SEM (cell line): ENCODE results near the genes THRB and OXSM.

- PRO-cap: no peak
Measured at GRCh38 chr3:23268930-23269783, 66.0 kb downstream of the UBE2E2 start.

DNA sequence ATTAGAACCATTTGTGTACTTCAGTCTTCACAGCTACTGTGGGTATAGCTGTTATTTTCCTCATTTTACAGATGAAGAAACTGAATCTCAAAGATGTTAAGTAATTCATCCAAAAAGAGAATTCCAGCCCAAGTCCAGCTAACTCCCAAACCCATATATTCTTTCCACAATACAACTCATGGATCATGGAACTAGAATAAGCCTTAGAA lies 281.4 kb upstream of the UBE2E1 start:
- PRO-cap: no peak

- PRO-cap: no peak
Measured at GRCh38 chr3:23748868-23749219, 56.9 kb upstream of the UBE2E1 start.

GRCh38 chr3:23820638-23821578 lies 15.2 kb downstream of the UBE2E1 start:
- PRO-cap: no peak

- PRO-cap: no peak
Measured at GRCh38 chr3:23964769-23965253, 19.7 kb downstream of the NR1D2 start.

DNA sequence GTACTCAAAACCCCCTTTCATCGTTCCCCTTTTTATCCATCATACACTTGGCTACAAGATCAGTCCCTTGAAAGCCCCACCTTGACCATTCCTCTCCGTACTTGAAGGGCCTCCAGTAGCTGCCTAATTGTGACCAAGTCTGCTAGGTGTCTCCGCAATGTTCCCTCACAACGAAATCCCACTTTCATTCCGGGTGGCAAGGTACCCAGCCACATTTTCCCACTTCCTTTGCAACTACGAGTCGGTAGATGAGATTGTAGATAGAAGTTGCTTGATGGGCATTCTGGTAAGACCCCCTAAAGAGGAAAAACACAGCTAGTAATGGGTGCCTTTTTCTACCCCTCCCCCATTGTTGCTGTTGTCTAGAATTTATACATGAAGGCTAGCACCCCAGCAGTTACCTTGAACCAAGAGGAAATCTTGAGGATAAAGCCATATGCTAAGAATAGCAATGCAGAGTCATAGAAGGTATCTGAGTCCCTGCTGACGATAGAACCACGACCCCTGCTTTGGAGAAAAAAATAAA lies 162.7 kb downstream of the THRB start:
- PRO-cap: no peak

DNA sequence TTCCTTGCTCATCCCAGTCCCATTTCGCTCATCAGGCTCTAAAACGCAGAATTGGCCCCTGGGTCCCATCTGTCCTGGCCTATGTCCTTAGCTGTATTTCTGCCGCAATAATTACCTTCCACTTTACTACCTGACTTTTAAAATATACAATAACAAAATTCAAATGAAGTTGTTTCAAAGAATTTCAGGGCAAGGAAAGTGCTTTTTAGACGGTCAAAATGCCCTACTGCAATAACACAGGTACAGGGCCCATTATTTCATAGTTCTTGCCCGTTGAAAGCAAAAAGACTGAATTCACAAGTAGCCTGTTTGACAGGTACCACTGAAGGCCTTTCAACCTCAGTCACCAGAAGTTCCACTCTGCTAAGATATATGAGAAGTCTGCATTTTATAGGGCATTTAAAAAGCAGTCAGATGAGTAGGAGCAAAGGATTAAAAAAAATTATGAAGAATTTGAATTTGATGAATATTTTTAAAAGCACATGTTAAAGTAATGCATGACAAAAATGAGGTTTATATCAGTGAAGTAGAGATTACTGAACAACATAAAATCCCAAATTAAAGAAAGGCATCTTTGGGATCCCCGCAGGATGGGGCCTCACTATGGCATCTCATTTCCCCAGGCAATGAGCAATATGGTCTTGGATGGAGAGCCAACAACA lies 160.6 kb downstream of the THRB start:
- PRO-cap: no peak

- PRO-cap: no peak
Measured at GRCh38 chr3:24494193-24494559, 474 bp downstream of the THRB start.

DNA sequence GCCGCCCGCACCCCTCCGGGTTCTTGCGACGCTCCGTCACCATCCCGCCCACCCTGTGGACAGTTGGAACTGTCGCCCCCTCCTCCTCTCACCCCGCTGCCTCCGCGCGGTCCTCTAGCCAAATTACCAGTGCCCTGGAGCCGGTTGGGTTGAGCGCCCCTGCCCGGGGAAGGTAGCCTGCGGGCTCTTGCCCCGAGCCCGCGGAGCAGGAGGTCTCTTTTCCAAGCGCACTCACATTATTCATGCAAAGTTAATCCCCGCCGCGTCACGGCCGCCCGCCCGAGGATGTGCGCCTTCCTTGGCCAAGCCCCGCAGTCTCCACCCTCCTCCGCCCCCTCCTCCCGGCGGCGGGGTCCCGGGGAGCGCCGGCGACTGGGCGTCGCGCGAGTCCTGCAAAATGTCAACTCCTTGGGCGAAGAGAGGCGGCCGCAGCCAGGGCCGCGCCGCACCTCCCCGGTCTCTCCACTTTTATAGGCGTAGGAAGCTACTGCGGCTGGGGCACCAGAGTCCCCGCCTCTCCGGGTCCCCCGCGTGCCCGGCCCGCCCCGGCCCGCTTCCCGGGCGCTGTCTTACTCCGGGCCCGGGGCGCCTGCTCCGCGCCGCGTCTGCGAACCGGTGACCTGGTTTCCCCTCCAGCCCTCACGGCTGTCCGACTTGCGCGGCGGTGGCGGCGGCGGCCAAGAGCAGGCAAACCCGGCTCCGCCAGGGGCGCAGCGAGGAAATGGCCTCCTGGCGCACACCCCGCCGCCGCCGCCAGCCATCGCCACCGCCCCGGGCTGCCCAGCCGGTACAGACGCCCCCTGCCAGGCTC lies at the start of gene THRB:
TSS of gene THRB (minus strand) at position 291 of the 811 bp plus-strand sequence.
- PRO-cap: no peak

DNA sequence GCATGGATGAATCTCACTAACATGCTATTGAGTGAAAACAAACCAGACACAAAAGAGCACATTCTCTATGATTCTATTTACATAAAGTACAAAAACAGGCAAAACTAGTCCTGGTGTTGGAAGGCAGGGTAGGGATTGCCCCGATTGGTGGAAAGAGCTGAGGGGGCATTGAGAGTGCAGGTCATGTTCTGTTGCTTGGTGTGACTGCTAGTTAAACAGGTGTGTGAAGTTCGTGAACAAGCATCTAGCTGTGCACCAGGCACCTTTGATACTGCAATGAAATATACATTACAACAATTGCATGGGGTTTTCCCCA lies 26.3 kb upstream of the THRB start:
- PRO-cap: no peak

DNA sequence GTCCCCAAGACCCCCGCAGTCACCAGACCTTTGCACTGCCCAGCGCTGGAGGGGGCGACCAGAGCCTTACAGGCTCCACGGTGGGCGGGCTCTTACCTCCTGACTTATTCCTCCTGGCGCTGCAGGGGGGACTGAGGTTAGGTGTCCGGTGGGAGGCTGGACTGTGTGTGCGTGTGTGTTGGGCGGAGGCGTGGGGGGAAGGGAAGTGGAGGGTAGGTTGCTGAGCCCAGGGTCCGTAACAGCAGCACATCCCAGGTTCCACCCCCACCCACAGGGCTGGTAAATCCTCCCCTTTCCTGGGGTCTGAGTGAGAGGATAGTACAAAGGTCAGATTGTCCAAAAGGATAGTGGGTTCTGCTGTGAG lies 27.6 kb upstream of the THRB start:
- PRO-cap: no peak

- PRO-cap: no peak
Measured at GRCh38 chr3:25572342-25572860, 92.3 kb downstream of the TOP2B start.

GRCh38 chr3:25610600-25611134 lies 54.0 kb downstream of the TOP2B start:
- PRO-cap: no peak

GRCh38 chr3:25663772-25664484 lies 779 bp downstream of the TOP2B start:
- PRO-cap: bidirectional peak, plus-strand start at chr3:25664034, minus-strand start at chr3:25663906

DNA sequence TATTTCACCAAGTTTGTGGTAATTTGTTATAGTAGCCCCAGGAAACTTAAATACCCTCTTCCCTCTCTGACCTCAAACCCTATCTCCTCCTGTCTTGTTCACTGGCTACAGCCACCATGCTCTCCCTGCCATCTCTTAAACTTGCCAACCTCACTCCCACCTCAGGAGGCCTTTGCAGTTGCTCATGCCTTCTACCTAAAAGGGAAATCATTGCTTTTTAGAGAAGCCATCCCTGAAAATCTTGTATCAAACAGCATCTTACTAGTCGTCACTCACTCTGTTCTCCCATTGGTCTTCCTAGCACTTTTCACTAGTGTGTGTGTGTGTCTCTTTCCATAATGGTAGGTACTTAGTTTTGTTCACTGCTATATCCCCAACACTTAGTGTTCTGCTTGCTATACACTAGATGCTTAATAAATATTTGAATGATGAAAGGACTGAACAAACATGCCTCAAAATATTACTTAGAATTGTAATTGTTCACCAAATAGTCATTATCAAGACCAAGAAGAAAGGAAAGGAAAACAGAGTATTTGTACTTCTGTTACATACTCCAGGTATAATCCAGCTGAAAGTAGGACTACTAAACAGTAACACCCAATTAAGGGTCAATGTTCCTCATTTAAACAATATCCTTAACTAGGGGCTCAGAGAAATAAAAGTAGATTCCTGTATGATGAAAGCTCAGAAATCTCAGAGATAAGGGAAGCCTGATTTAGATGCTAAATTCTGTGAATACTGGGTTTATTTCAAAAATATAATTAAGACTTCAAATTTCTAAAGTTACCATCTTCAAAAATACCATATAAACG lies 39.8 kb downstream of the NGLY1 start:
- PRO-cap: no peak

DNA sequence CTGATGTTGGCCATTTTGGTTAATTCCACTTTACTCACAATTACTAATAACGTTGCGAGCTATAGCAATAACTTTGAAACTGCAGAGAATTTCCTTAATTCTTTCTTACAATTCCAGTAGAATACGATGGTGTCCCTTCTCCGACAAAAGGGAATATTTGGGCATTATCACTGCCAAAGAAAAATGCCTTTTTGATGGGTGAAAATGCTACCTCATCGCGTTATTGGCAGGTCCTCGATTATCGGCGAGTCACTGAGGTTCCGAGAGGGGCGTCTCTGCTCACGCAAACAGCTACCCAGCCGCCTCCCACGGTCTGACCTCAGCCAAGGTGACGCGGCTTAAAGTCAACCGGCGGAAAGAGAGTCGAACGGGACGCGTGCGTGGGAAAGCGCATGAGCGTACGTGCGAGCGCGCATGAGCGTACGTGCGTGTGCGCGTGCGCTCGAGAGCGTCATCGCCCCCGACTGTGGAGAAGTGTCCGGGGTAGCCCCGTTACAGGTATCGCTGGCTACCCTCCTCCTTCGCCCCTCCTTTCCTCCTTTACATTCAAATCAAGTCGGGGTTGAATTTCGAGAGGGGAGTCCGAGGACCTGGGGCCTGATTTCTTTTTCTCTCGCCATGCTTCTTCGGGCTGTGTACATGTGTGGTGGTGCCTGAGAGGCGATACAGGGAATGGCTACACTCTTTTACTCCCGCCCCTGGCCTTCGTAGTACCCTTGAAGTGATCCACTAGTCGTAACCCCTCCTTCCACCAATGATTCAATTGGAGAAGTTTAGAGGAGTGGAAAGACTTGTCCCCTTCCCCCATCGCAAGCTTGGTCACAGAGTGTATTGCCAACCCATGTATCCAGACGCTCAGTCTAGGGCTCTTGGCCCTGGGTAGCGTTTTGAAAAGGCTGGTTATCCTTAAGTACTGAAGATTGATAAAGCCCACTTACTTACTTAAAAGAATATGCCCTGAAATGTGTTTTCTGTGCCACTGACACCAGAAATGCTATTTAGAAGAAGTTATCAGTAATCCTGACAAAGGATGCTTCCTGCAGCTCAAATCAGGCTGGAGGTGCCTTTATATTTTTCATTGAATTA lies at the start of gene OXSM:
TSS of gene OXSM (plus strand) at position 441 of the 1,086 bp plus-strand sequence.
- PRO-cap: bidirectional peak, plus-strand start at position 445 of the sequence, minus-strand start at position 315 of the sequence; bidirectional peak, plus-strand start at position 822 of the sequence, minus-strand start at position 674 of the sequence

DNA sequence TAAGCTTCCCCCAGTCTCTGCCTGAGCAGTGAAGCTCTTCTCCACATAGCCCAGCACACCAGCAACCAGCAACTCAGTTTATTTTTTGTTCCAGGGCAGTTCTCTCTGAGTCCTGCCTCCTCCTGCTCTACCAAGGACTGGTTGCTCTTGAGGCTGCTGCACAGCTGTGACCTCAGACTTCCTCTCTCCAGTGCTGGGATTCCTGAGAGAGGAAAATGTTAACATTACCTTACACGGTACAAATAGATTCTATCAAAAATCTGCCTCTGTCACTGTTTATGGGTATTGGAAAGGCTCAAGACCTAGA lies 294.8 kb downstream of the OXSM start:
- PRO-cap: no peak

DNA sequence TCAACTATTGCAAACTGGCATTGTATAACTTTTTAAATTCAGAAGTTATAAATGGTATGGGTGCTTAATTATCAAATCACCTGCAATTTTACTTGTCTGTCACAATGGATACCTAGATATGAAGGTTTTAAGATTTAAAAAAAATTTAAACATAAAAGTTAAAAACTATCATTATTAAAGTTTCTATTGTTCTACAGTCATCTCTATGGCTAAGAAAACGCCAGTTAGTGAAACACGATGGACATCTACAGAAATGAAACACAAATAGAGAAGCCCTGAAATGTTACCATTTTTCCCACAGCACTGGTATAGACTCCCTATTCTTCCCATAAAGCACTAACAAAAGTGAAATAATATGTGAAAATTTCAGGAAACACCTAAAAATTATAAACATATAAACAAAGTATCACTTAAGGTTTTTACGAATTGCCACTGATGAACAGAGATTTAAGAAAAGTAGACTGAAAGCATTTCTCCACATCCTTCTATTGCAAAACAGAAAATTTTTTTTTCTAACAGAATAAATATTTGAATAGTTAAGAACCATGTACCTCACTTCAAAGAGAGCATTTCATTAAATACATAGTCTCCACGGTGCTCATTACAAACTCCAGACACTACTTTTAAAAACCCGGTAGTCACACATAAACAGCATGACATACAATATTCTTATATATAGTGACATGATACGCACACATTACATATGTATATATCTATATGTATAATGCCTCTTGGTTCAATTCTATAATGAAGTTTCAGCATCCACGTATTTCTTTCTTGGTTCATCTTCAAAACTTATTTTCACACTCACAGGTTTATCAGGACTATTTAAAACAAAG lies 7.1 kb upstream of the NEK10 start:
- PRO-cap: no peak

DNA sequence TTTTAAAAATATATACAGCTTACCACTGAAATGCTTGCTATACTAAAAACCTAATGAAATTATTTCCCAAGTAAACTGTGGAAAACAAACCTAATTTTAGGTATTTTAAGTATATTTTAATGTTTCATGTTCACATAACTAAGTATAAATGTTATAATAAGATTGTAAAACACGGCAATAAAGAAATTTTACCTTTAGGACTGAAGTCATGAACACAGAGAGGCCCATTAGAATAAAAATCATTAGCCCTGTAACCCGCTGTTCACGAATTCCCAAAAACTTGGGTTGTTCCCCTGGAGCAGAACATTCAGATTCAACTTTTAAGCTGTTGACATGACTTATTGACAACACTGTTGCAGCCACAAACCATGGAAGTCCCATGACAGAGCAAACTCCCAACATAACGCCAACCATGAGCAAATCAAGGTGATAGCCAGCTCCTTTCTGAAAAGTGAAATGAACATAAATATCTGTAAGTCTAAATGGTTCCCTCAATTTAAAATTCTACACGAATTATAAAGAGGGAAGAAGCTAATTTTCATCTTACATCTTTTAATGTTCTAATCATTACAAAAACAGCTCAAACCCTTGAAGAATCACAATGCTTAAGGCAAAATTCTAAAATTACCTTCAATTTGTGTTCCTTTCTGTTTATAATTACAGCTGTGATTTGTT lies 25.3 kb upstream of the NEK10 start:
- PRO-cap: no peak

- PRO-cap: no peak
Measured at GRCh38 chr3:27622915-27623323, 99.2 kb downstream of the EOMES start.